Smooth muscle cell (in vitro differentiated cells): ENCODE measurements around the genes ISOC1 and SLC22A5.

GRCh38 chr5:128201057-128201875 is 117.7 kb downstream of the SLC12A2 start:
- RAMPAGE, long total RNA: no peak

DNA sequence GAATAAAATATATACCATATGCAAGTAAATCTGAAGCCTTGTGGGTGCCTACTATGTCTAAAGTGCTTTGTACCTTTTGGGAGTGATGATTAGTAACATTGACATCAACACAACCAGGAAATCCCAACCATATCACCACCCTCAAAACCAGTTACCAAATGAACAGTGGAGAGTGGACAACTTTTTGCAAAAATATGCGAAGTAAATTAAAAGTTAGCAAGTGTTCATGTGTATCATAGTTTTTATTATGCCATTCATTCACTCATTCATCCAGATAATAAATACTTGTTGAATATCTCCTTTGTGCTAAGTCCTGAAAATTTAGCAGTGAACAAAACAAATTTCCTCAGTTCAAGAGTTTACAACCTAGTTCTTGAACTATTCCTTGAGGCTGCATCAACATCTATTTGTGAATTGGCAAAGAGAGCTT is 11.7 kb downstream of the SLC27A6 start:
- RAMPAGE, long total RNA: no peak

DNA sequence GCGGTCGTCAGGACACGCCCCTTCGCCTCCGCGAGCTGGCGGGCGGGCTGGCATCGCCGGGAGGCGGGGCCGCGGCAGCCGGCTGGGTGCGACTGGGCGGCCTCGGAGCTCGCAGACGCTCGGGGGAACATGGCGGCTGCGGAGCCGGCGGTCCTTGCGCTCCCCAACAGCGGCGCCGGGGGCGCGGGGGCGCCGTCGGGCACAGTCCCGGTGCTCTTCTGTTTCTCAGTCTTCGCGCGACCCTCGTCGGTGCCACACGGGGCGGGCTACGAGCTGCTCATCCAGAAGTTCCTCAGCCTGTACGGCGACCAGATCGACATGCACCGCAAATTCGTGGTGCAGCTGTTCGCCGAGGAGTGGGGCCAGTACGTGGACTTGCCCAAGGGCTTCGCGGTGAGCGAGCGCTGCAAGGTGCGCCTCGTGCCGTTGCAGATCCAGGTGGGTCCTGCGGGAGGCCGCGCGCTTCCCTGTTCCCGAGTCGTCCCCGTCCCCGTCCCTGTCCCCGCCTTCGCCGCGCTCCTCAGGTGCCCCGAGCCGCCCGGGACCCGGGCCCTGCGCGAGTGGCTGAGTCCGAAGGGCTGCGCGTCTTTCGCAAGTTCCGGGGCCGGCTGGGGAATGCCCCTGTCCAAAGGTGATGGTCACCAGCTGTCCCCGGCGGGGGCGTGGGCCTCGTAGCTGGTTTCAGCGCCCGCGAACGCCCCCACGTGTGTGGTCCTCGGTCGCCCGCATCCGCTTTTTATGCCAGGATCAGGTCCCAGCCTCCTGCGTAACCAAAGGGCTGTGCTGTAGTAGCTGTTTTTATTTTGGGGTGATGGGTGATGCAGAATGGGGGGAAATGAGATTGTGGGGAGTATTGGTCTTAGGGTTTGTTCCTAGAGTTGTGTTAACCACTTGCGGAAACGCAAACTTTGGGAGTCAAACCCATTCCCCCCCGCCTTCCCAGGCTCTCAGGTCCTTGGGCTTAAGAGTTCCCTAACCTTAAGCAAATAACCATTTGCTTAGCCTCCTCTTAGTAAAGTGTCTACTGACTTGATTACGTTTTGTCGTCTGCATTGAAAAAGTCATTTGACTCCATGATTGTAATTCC is at the start of gene ISOC1:
Gene ISOC1 (plus strand): TSS at position 112 of the 1,087 bp plus-strand sequence.
- RAMPAGE, long total RNA: start-site peak on the plus strand centred at position 100 of the sequence, 31 bp wide, 244 and 84 reads in 2 replicates

GRCh38 chr5:131225249-131225776 is 38.5 kb upstream of the CDC42SE2 start:
- RAMPAGE, long total RNA: no peak

DNA sequence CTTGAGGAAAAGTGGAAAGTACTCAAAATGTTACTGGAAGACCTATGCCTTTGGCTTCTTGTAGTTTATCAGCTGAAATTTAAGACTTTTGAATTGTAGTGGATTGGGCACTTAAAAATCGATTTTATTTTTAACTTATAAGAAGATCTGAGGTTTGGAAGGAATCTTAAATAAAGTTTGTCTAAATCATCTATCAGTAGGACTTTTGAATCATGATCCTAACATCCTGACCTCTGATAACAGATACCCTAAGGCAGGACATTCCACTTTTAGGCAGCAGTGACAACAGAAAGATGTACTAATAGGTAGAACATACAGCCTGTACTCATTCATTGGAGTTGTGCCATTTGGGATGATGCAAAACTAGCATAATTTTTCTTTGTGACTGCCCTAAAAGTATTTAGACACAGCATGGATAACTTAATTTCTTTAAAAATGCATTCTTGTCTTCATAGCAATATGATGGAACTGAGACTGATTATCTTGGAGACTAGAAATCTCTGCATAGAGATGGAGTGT is 39.6 kb downstream of the CDC42SE2 start:
- RAMPAGE, long total RNA: no peak

DNA sequence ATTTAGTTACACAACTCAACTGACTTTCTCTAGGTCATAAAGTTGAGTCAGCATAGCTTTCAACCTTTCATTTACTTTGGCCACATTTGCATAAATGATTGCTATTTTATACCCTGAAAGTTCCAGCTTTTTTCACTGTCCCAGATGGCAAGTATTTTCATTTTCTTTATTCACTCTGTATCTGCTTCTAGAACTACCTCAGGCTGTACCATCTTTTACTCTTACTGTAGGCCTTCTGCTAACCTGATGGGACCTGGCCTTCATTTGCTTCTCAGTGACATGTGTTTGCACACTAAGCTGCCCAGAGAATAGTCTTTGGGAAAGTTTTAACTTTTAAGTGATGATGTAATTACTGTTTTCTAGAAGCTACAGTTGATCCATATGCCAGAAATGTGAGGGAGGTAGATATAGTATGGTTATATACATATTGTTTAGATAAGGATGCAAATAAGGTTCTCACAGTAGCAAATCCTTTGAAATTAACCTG is 115.3 kb downstream of the CDC42SE2 start:
- RAMPAGE, long total RNA: no peak

- RAMPAGE, long total RNA: no peak
These were observed 102.9 kb downstream of the RAPGEF6 start for GRCh38 chr5:131532111-131532606.

- RAMPAGE, long total RNA: no peak
These were observed 97.2 kb downstream of the RAPGEF6 start for GRCh38 chr5:131537834-131538206.

- RAMPAGE, long total RNA: no peak
These were observed 86.9 kb downstream of the RAPGEF6 start for GRCh38 chr5:131548129-131548591.

GRCh38 chr5:131575101-131576125 is 59.6 kb downstream of the RAPGEF6 start:
- RAMPAGE, long total RNA: no peak

GRCh38 chr5:131632110-131632749 is 2.8 kb downstream of the RAPGEF6 start:
- RAMPAGE, long total RNA: no peak

GRCh38 chr5:132020186-132020713 is 8.8 kb upstream of the ACSL6 start:
- RAMPAGE, long total RNA: no peak

DNA sequence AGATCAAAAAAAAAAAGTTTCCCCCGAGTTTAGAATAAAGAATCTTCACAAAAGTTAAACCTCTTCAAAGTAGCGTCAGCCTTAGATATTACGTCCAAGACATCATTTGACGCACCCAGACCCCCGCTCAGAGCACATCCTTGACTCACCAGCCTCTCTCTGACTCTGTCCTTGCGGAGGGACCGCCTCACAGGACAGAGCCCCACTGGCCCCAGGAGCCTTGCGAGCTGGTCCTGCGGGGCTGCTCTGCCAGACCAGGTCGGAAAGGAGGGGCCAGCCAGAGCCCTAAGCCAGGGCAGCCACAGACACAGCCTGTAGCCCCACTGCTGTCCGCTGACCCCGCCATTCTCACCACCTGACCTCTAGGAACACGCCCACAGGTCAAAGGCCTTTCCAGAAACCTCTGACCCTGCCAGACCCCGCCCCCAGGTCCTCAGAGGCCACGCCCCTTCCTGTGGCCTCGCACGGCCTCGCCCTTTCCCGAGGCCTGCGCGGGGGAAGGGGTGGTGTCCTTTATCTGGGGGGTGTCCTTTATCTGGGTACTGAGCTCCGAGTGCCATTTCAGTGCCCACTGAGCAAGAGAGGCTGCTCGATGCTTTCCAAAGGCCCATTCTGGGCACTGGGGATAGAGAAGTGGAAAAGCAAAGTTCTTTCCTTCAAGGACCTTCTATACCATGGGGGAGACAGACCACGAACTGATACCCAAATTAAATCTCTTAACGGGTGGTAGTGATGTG is 46.7 kb downstream of the P4HA2 start:
- RAMPAGE, long total RNA: no peak

- RAMPAGE, long total RNA: no peak
These were observed 6.1 kb upstream of the PDLIM4 start for GRCh38 chr5:132251178-132251971.

DNA sequence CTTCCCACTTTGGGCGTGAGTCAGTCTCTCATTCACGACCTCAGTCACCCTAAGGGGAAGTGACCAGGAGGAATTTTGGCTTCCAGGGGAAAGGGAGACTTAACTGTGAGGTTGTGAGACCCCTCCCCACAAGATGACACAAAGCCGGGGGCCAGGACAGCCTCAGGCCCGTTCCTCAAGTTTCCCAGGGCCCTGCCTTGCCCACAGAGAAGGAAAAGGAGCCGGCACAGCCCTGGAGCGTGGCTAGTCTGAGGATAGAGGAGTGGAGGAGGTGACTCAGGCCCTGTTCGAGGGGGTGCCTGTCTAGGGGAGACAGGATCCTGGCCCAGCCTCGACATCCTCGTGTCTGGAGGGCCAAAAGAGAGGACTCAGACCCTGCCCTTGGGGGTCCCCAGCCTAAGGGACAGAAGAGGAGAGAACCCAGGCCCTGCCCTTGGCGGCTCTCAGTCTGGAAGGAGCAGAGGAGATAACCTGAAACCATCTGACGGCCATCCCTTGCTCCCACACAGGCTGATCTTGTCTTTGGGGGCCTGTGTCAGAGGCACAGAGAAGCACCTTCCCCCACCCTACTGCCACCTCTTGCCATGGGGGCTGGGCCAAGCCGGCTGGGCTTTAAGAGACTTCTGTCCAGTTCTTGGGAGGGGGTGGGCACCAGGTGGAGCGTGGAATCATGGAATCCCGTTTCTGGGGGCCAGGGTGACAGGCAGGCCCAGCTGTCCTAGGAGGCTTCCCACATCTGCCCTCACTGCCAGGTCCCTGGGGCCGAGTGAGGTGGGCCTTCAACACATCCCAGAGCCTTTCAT is 1.0 kb downstream of the PDLIM4 start:
- RAMPAGE, long total RNA: no peak

DNA sequence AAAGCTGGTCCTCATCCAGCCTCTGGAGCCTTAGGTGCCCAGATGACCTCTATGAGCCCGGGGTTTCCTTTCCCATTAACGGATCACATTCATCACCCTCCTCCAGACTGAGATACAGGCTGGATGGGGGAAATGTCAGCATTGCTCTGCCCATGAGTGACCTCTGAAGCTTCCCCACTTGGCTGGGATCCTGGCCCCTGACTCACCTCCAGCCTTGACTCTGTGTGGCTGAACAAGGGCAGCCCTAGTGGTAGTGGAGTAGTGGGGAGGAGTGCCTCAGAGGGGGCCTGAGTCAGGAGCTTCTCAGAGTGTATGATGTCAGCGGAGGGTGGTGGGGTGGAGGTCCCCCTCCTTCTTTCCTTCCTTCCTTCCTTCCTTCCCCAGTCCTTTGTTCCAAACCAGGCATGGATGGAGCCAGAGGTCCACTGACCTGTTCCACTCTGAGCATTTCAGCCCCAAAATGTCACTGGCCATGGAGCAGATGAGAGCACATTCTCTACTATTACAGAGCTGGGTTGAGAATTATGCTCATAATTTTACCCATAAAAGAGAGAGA is 6.5 kb downstream of the PDLIM4 start:
- RAMPAGE, long total RNA: no peak

DNA sequence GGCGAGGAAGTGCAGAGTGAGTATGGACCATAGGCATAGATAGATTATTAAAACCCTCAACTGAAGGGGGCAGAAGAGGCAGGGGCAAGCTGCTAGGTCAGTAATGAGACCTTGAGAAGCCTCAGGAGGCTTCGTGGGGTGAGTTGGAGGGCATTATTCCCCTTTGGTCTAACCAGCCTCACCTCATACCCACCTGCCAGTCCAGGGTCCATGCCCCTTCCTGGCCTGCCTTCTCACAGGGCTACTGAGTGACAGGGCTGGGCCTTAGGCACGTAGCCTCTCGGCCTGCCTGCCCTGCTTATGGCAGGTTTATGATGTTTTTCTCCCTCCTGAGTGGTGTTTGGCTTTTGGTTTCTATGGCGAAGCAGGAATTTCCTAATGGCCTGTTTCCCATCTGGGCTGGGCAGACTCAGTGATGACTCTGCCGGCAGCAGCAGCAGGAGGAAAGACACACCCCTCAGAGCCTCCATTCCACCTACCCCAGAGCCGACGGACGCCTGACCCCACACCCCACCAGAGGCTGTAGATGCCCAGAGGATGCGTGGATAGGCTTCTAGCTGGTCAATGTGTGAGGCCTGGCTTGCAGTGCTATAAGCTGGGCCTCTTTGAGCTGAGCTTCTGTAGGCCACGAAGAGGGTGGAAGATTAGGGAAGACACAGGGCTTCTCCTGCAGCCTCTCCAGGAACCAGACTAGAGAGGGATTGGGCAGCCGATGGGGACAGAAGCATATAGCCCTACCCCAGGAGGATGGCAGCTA is 8.2 kb downstream of the PDLIM4 start:
- RAMPAGE, long total RNA: no peak

DNA sequence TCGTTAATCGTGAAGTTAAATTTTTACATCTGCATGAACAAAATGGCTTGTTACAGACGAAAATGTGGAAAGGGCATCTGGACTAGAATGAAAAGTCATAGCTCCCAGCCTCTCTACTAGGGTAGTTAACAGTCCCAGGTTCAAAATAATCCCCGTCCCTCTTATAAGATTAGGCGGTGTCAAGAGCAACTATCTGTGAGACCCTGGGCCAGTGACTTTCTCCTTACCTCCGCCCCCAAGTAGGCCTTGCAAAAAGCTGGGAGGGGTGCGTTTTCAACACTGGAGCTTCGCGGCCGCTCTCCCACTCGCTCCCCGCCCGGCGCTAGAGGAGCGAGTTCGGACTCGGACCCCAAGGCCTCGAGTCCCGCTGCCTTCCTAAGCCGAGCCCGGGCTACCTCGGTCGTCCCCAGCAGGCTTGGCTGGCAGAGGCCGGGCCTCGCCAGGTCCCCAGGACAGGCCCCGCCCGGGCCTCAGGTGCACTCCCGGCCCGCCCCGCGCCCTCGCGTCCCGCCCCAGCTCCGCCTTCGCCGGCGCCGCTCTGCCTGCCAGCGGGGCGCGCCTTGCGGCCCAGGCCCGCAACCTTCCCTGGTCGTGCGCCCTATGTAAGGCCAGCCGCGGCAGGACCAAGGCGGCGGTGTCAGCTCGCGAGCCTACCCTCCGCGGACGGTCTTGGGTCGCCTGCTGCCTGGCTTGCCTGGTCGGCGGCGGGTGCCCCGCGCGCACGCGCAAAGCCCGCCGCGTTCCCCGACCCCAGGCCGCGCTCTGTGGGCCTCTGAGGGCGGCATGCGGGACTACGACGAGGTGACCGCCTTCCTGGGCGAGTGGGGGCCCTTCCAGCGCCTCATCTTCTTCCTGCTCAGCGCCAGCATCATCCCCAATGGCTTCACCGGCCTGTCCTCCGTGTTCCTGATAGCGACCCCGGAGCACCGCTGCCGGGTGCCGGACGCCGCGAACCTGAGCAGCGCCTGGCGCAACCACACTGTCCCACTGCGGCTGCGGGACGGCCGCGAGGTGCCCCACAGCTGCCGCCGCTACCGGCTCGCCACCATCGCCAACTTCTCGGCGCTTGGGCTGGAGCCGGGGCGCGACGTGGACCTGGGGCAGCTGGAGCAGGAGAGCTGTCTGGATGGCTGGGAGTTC is at the start of gene SLC22A5:
Gene SLC22A5 (plus strand): TSS at position 521 of the 1,140 bp plus-strand sequence.
- RAMPAGE, long total RNA: no peak

DNA sequence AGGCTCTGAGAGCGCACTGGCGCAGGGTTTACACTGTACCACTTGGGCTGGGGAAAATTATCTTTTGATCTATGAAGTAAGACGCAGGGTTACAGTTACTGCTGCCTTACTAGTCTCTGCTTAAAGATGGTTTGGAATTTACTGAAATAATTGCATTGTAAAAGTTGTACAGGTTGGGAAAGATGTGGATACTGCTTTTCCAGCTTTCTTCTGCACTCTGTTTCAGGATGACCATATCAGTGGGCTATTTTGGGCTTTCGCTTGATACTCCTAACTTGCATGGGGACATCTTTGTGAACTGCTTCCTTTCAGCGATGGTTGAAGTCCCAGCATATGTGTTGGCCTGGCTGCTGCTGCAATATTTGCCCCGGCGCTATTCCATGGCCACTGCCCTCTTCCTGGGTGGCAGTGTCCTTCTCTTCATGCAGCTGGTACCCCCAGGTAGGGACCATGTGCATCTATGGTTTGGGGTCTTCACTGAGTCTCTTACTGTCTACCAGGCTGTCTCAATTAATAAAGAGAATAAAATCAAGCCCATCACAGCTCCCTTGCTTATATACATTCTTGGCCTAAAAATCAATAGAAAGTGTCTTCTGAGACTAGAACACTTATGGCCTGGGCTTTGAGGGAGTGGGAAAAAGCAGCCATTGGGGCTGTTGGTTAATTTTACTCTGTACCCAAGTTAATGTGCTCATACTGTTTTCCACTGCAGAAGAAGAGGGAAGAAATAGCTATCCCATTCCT is 21.1 kb downstream of the SLC22A5 start:
- RAMPAGE, long total RNA: no peak

DNA sequence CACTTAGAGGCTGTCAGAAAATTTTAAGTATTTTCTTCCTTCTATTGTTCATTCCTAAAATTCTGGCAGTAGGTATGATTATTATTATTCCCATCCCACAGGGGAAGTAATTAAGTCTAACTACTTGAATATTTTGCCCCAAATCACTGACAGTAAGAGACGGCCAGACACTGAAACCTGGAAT is 40.5 kb downstream of the SLC22A5 start:
- RAMPAGE, long total RNA: no peak